ENCODE data around the genes SYNC, KIAA1522 and RNF19B.

DNA sequence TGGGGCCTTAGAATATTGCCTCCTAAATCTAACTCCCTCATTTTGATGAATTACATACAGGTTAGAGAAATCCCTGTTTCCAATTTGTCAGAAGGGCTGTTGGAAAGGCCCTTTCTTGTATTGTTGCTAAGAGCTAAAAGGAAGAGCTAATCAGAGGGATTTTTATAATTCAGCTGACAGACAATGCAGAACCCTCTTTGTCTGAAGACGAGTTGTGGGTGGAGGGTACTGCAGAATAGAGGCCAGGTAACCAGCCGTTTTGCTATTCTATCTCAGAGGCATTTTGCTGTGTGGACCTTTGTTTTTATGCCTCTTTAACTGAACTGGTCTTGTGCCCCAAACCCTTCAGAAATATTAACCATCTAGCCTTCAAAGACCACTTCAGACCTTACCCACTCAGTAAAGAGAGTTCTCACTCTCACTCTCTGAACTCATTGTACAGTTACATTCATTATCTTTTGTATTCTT is 19.6 kb downstream of the KPNA6 start:
- RRBS = no CpG with 5 or more reads among the region's 2 CpGs

DNA sequence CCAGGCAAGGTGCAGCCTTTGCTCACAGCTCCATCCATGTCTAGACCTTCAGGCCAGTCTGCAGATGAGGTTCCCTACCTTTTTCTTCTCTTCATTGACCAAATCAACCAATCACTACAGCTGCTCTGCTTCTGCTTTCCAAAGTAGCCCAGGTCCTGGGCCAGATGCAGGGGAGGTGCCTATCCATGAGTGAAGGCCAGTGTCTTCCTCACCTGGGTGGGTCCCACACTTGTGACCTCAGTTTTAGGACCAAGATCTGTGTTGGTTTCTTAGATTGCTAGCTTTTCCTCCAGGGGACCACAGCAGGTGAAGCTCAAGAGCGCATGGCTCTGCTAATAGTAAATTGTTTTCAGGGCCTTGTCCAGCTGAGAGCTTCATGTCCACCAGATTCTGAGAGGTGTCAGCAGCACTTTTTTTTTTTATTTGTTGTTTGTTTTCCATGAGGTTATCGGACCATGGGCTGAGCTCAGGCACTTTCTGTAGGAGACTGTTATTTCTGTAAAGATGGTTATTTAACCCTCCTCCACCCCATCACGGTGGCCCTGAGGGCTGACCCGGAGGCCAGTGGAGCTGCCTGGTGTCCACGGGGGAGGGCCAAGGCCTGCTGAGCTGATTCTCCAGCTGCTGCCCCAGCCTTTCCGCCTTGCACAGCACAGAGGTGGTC is 2.9 kb upstream of the CCDC28B start:
- RRBS = no CpG with 5 or more reads among the region's 6 CpGs

DNA sequence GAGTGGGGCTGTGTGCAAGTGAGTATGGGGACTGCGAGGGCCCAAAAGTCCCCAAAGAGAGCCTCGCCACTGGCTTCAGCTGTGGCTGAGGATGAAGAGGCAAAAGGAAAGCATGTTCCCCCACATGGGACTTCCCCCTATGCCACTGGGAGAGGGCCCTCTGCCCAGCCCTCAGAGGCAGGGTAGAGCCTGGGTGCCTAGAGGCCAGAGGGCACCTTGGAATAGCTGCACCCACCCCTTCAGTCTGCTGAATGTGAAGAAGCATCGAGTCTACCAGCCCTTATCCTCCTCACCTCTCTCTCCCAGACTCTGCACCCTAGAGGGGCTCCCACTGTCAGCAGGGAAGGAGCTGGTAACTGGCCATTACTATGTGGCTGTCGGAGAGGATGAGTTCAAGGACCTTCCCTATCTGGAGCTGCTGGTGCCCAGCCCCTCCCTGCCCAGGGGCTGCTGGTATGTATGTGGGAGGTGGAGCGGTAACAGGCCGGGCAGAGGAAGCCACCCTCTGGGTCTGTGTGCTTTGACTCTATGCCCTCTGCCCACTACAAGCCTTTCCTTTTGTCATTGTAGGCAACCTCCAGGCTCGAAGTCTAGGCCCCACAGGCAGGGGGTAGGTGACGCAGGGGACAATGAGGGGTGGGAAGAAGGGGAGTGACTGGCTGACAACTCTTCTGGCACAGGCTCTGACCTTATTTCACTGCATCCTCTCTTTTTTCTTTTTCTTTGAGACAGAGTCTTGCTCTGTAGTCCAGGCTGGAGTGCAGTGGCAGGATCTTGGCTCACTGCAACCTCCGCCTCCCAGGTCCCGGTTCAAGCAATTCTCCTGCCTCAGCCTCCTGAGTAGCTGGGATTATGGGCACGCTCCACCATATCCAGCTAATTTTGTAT is 3.5 kb downstream of the DCDC2B start:
- RRBS = no CpG with 5 or more reads among the region's 11 CpGs

DNA sequence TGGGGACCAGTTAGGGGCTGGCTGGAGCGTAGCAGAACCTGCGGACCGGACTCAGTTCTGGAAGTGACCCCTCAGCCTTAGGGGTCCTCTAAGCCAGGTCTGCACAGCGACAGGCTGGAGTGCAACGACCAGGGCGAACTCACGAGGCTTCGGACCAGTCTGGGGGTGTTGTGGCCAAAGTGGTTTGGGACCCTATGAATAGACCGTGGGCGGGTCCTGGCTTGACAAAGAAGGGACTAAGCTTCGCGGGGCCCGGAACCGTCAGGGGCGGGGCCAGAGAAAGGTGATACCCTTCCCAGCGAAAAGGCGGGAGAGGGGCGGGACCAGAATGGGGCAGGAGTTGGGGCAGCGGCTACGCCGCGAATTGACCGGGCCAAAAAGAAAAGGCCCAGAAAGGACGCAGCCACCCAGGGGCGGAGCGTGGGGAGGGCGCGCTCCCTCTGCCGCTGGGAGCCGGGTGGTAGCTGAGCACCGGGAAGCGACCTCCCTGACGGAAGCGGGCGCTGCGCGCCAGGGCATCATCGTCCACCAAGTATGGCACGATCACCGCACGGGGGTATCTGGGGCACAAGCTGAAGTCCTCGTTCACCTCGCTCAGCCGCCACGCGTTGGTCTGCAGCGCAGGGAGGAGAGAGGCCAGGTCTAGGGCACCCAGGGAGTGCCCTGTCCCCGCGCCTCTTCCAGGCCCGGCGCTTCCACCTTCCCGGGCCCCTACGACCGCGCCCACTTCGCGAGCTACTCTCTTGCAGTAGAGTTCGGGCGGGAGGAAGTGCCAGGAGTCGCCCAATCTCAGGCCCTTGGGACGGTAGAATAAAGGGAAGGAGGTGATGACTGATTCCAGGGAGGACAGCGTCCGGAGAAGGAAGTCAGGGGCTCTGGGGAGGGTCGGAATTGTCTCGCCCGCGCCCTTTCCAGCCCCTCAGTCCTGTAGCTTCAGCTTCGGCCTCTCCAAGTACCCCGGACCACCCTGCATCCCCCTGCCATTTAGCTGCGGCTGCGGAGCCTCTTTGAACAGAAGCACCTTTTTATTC is 6.7 kb upstream of the FAM167B start:
- RRBS = 2% methylated on average over 17 of the region's 71 CpGs

GRCh38 chr1:32351029-32351198 is 11.4 kb downstream of the FAM229A start:
- RRBS = no CpG with 5 or more reads among the region's 12 CpGs

DNA sequence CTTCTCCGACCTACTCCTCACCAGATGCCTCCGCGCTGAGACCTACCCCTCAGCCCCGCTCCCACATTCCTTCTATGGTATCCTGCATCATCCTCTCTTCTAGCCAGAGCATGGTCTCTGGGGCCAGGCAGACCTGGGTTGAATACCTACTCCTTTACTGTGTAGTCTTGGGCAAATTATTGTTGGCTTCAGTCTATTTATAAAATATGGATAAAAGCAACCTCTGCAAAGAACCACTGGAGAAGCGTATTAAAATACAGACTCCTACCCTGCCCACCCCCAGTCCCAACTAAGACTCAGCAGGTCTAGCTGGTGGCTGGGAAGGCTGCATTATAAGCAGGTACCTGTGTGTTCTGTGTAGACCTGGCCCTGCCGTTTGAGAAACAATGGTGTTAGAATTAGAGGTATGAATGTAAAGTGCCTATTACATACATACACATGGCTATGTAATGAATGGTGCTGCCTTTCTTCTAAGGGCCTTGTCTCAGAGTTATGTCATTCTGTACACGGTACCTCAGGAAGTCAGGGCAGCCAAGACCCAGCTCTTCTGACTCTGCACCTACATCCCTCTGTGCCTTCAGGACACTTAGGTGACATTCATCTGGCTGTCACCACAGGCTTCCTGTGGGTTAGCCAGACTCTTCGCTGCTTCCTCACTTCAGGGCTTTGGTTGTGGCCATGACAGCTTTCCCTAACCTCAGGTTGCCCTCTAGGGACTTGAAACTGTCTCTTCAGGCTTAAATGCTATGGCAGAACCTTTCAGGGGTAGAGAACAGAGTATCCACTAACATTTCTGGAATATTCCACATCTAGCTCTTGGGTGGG is 9.6 kb downstream of the TSSK3 start:
- RRBS = no CpG with 5 or more reads among the region's 8 CpGs

DNA sequence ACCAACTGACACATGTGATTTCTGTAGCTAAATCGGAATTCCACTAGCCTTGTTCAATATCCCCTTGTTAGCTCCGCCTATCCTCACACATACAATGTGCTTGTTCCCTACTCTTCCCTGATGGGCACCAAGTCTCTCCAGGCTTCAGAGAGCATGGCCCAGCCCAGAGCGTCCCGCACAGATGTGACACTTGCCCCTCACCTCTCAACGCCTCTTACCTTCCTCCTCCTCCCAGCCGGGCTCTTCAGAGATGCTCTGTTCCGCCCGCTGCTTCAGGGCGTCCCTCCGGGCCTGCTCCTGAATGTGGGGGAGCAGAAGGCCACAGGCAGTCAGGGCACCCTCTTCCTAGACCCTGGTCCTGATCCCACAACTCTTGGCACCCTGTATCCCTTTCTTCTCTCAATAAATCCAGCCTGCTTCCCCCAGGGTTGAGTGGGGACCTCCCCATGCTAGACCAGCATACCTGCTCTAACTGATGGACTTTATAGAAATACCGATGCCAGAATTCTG is 15.5 kb downstream of the TSSK3 start:
- RRBS = 86% methylated on average over 5 of the region's 11 CpGs

DNA sequence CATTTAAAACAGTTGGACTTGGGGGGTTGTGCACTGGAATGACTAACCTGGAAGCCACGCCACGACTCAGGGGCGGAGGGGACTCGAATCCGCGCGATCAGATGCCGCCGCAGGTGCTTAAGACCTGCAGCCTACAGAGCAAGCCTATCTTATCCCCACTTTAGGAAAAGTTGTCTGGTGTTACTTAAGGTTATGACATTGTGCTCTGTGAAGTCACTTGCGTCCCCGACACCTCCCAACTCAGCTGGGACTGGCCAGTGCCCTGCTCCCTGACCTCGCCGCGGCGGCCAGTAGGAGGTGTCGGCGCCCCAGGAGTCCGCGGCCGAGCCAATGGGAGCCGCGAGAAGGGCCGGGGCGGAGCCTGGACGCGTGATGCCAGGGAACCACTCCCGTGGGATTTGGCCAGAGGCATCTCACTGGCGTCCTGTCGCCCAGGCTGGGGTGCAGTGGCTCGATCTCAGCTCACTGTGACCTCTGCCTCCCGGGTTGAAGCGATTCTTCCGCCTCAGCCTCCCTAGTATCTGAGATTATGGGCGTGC is 38.3 kb downstream of the ZBTB8OS start:
- RRBS = 4% methylated on average over 5 of the region's 34 CpGs

- RRBS = no CpG with 5 or more reads among the region's 6 CpGs
Measured at GRCh38 chr1:32676929-32677507, 25.6 kb downstream of the SYNC start.

- RRBS = 2% methylated on average over 35 of the region's 76 CpGs
Measured at GRCh38 chr1:32702543-32703423, at the start of gene SYNC. Gene SYNC (minus strand): TSS chr1:32702770.

GRCh38 chr1:32741173-32742216 is at the start of gene KIAA1522:
Gene KIAA1522 (plus strand): TSS chr1:32741830.
- RRBS = 2% methylated on average over 61 of the region's 113 CpGs

DNA sequence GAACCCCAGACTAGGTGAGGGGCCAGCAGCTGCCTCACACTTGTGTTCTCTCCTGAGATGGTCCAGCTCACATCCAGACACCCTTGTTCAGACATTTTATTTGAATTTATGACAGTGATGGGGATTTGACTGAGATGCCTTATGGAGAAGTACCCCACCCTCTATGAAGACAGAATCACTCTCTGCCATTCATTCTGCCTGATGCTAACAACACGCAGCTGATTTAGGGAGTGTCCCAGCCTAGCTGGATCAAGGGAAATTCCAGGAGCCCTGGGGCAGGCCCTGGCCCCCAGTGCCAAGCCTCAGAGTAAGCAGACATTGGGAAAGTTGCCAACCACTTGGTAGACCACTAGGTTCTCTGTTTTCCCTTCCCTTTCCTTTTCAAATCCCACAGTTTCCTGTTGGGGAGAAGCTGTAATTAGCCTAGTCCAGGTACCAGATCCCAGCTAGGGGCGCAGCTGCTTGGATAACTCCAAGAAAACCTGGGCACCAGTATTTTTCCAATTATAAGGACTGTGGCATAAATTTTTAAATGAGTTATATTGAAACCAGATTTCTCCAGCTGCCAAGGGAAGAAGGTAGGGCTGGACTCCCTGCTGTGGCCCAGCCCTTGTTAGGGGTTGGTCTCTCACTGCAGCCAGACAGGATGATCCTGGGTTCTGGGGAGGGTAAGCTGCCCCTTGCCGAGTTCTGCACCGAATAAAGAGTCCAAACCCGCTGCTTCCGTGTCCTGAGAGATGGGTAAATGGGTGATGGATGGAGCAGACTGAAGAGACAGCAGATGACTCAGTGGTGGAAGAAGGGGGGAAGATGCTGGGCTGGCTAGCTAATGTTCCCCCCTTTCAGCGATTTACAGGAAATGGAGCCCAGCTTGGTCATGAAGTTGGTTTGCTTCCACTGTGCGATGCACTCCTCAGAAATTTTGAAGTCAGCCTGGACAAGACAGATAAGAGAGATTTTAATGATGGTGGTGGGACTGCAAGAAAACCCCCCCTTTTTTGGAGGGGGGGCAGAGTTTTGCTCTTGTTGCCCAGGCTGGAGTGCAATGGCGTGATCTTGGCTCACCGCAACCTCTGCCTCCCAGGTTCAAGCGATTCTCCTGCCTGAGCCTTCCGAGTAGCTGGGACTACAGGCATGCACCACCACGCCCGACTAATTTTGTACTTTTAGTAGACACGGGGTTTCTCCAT is 33.9 kb downstream of the KIAA1522 start:
- RRBS = no CpG with 5 or more reads among the region's 15 CpGs

GRCh38 chr1:32871486-32872011 is 837 bp upstream of the FNDC5 start:
- RRBS = no CpG with 5 or more reads among the region's 8 CpGs

- RRBS = no CpG with 5 or more reads among the region's 1 CpG
Measured at GRCh38 chr1:32948949-32949510, 15.6 kb downstream of the RNF19B start.

- RRBS = 1% methylated on average over 59 of the region's 85 CpGs
Measured at GRCh38 chr1:32964457-32965292, at the start of gene RNF19B. Gene RNF19B (minus strand): TSS chr1:32964809.

DNA sequence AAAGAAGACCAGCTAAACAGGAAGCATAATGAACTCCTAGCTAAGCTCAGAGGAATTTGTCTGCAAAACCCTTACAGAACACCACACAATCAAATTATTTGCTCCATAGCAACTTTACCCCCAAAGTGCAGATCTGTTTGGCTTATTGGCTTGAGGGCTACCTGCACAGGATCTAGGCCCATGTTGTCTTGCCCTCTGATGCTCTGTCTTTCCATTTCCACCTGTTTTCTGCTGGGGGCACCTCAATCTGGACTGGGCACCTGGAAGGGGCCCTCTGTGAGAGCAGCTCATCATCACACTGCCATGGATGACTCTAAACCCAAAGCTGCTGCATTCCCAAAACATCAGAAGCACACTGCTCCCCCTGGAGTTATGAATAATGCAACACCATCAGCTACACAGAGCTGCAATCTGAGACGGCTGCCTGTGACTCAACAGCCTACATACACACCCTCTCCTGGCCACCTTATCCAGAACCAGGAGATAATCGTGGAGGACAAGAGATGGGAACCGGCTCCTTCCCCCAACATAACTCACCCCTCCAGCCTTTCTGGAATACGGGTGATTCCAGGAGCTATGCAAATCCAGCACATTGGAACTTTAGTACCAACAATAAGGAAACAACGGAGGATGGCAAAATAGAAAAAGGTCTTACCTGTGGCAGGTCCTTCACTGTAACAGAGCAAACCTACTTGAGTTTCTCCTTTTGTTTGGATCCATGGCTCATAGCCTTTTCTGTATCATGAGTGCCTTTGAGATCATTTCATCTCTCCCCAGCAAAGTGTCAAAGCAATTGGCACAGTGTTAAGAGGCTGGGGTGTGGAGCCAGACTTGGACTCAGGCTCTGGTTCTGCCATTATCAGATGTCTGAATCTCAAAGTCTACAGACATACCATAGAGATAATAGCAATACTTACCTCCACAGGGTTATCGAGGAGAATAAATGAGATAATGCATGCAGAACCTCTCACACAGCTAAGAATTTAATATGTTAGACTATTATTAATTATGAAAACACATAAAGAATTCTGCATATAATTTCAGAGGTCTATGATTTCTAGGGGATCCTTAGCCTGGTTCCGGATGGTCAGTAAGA is 29.3 kb downstream of the AK2 start:
- RRBS = no CpG with 5 or more reads among the region's 7 CpGs

DNA sequence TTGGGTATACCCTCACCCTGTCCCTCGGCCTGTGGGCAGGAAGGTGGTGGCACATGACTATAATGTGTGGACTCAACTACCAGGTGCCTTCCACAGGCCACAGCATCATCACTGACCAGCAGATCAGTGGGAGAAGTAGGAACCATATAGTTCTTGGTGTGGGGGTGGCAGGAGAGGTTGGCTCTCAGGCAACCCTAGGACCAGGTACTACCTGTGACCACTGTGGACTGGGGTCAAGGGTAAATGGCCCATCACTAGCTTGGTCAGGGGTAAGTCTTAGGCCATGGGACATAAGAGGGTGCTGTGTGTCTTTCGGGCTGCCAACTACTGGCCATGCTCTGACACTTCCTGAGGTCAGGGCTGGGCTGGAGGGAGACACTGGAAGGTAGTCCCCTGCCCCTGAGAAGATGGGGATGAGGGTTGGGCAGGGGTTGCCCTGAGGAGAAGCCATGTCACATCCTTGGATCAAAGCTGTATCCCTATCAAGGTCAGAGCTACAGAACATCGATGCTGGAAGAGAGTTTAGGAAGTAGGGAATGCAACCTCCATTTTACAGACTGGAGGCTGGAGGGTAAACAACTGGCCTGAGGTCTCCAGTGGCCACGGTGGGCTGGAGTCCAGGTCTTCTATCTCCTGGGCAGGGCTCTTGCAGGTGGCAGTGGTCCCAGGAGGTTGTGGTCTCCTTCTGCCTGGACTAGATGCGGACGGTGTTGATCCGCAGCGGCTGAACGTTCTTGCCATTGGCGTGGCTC is 35.2 kb downstream of the TRIM62 start:
- RRBS = no CpG with 5 or more reads among the region's 10 CpGs

GRCh38 chr1:33169318-33169987 is 12.4 kb downstream of the TRIM62 start:
- RRBS = no CpG with 5 or more reads among the region's 9 CpGs

GRCh38 chr1:33301010-33301466 is 19.9 kb downstream of the A3GALT2 start:
- RRBS = no CpG with 5 or more reads among the region's 2 CpGs

GRCh38 chr1:33348571-33349069 is 27.7 kb upstream of the A3GALT2 start:
- RRBS = no CpG with 5 or more reads among the region's 11 CpGs